Pericardium (tissue), 1 donor: ENCODE results near the gene FOLR2.

GRCh38 chr11:71804634-71804878, 28.4 kb upstream of the DEFB108B start:
- RRBS = no CpG with 5 or more reads among the region's 1 CpG

DNA sequence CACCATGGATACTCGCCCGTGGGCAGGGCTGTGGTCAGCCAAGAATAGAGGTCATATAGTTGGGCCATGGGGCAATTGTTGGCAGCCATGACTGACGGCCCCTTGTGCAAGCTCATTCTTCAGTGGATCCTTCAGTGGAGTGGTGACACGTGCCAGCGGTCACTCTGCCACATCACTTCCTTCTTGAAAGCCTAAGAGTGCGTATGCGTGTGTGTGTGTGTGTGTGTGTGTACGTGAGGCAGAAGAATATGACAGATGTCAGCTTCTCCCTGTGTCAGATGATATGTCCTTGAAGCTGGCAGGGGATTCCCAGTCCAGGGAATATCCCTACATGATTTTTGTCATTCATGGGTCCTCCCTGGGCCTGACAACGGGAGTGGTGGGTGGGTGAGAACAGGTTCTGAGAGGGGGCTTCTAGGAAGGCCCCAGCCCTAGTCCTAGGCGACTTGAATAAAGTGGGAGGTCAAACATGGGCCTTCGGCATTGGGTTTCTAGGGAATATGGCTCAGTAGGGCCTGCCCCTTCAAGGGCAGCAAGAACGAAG, 1.6 kb upstream of the IL18BP start:
- RRBS = no CpG with 5 or more reads among the region's 12 CpGs

DNA sequence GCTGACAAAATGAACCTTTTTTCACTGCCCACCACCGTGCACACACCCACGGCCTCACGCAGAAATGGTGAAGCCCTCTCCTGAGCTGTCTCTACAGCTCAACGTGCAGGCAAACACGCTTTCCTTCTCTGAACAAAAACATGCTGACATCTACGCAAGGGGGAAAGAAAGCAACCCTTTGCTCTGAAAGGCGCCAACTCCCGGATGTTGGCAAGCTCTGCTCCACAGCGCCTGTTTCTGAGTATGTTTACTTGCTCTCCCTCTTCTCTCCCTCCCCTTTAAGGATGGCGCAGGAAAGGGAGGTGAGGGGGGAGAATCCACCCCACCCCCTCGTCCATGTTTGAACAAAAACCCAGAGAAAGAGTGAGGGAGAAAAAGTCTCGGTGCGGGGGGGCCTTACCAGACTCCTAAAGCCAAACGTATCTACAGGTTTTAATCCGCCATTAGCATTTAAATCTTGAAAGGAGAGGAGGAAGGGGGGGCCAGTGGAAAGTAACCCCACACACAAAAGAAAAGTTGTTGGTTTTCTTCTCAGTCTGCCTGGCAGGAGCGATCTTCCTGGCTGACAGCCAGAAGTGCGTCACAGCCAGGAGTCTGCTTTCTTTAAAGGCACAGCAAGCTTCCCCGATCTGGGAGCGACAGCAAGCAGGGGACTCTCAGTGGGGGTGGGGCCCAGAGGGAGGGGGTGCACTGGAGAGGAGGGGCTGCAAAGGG, 39.6 kb downstream of the NUMA1 start:
- RRBS = no CpG with 5 or more reads among the region's 19 CpGs

GRCh38 chr11:72058286-72058992, 21.9 kb downstream of the NUMA1 start:
- RRBS = no CpG with 5 or more reads among the region's 3 CpGs

DNA sequence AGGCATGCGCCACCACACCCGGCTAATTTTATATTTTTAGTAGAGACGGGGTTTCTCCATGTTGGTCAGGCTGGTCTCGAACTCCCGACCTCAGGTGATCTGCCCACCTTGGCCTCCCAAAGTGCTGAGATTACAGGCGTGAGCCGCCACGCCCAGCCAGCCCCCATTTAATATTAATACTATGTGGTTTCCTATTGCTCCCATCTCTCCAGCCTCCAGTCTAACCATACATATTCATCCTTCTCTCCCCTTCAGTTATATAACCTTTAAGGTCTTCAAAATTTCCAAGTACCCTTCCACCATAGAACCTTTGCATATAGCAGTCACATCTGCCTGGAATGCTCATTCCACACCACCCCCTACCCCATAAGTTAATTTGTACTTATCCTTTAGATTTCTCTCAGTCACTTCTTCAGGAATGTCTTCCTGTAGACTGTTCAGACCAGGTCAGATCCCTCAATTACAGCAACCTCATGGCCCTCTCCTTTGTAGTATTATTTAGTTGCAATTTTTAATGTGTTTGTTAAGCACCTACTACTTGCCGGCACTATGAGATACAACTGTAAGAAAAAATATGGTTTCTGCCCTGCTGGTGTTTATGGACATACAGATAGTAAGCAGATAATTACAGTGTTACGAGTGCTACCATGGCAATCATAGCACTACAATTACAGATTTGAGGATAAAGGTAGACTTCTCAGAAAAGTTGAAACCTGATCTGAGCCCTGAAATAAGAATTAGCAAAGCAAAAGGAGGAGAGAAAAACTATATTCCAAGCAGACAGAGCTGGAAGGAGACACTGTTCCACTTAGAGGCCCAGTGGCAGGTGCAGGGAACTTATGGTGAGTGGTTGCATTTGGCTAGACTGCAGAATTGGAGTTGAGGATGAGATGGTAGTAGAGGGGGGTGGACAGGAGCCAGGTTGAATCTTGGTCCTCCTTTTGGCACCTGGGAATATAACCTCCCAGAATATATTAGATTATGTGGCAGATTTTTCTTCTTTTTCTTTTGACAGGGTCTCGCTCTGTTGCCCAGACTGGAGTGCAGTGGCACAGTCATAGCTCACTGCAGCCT, 2.7 kb downstream of the LRRC51 start:
- RRBS = no CpG with 5 or more reads among the region's 11 CpGs

GRCh38 chr11:72114666-72114935, 2.1 kb upstream of the ANAPC15 start:
- RRBS = no CpG with 5 or more reads among the region's 1 CpG

GRCh38 chr11:72124444-72124904, 11.1 kb upstream of the FOLR3 start:
- RRBS = no CpG with 5 or more reads among the region's 6 CpGs

DNA sequence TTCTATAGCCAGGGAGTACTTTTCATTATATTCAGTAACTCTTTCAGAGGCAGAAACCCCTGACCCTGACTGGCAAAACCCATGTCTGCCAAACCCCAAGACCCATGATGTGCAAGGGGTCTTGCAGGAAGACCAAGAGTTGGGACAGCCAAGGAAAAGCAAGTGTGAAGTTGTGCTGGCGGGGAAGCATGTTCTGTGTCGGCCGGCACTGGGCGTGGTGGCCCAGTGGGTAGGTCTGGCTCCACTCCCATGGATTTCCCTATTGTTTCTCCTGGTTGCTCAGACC, 17.8 kb upstream of the FOLR1 start:
- RRBS = no CpG with 5 or more reads among the region's 4 CpGs

DNA sequence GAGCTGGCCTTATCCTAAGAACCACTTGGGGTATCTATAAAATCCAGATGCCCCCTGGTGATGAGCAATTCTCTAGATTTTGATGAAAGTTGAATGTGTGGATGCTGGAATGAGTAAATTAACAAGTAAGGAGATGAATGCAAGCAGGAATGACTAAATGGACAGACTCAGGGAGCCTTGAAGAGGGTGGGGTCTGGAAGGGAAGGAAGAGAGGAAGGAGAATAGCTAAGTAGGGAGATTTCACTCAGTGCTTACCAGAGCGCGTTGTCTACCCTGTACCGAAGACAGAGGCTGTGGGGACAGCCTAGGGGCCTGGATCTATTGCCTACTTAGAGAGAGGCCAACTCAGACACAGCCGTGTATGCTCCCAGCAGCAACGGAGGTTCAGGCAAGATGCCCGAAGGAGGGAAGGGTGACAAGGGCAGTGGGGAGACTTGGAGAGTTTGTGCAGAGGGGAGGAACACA, at the start of gene FOLR2:
TSS of gene FOLR2 (plus strand) at position 257 of the 465 bp plus-strand sequence.
- RRBS = no CpG with 5 or more reads among the region's 6 CpGs

GRCh38 chr11:72239379-72240421, 4.3 kb downstream of the PHOX2A start:
- RRBS = 1% methylated on average over 17 of the region's 88 CpGs

GRCh38 chr11:72592006-72592508, 82.2 kb downstream of the PDE2A start:
- RRBS = no CpG with 5 or more reads among the region's 7 CpGs

DNA sequence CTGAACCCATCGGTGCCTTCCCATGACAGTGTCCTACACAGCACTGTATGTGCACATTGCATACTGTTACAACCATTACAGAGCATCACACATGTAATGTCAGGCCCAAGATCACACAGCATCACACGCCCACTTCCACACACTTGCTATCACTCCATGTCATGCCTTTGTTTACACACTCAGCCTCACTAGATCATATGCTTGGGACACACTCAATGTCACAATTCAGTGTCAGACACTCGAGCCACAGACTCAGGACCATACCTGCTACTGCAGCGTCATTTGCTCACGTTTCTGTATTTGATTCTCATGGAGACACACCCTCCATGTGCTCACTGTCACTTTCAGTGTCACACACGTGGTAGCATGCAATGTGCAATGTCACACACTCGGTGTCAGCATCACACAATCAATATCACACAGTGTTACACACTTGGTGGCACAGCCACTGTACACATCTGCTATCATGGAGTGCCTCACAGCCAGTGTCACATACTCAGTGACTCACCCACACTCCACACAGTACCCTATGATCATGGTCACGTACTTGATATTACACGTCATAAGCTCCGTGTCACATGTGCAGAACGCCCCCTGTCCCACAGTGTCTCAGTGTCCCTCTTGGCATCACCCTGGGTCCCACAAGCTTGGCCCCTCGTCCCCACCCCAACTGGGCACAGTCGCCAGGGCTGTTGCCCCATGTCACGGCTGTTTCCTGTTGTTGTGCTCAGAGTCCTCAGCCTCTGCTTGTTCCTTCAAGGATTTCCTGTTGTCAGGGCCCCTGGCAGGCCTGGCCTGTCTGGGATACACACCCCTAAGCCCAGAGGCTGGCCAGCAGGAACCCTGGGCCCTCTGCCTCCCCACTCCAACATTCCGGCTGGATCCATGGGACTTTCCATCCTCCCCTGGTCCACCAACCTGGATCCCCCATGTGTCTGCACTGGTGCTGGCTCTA, 49.6 kb downstream of the PDE2A start:
- RRBS = 56% methylated on average over 1 of the region's 15 CpGs

GRCh38 chr11:72639375-72639880, 34.8 kb downstream of the PDE2A start:
- RRBS = no CpG with 5 or more reads among the region's 15 CpGs

GRCh38 chr11:72677874-72678817, 3.9 kb upstream of the PDE2A start:
- RRBS = no CpG with 5 or more reads among the region's 13 CpGs

- RRBS = no CpG with 5 or more reads among the region's 5 CpGs
These were observed 26.0 kb upstream of the PDE2A start for GRCh38 chr11:72700159-72700774.

DNA sequence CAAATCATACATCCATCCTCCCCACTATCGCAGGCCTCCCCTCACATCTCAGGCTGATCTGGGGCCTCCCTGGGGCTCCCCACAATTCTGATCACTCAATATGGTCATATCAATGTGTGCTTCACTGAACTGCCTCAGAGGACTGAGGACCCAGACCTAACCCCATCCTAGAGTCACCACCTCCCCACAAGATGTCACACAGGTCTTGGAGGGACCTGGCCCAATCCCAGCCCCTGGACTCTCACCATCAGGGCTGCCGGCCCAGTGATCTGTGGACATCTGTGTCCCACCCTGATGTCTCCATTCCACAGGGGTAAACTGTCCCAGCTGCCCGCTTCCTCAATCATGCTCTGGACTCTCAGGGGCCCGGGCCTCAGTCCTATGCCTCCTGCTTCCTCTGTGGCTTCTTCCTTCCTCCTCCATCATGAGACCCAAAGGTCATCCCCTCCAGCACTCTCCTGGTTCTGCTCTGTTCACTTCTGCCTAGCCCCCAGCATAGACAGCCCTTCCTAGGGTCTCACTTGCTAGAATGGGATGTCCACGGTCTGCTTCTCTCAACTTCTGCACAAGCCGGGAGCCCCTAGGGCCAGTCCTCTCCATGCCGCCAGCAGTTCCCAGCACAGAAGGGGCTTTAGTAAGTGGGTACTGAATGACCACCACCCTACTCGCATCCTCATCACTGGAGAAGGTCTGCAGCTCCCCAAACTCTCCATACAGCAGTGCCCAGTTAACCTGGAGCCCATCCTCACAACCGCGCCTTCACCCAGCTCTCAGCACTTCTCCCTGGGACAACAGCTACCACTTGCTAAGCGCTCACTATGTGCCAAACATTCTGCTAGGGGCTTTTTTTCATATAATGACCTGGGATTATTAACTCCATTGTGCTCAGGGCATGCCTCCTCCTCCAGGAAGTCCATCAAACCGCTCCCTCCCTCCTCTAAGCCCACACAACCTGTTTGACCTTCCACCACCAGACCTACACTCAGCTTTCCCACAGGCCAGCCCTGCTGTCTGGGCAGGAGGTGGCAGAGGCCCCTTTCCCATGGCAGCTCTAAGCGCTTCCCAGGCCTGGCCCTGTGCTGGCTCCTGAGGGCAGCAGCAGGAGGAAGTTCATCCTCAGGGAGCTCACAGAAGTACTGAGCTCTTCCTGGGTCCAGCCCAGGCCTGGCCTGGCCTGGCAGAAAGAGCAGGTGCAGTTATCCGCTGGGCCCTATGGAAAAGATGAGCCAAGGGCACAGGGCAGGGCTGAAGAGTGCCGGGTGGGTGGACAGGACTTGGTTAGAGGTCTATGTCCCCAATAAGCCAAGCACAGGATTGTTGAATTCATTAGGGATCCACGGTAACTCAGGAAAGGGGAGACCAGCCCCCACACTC, 31.8 kb downstream of the ARAP1 start:
- RRBS = 25% methylated on average over 2 of the region's 16 CpGs

DNA sequence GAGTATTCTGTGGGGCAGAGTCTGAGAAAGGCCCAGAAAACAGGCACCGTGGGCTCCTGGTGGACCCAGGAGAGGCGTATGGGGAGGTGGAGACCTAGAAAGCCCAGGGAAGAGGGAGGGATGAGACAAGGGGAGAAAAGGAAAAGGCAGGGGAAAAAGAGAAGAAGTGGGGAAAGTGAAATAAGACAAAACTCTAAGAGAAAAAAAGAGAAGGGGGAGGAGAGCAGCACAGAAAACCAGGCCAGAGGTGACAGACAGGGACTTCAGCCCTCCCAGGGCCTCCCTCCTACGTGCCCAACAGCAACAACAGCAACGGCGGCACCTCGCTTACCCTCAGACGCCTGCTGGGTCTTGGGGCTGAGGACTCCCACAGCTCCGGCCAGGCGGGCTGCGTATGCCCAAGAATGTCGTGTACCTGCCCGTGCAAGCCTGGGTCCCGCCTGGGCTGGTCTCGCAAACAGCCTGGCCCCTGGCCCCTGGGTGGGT, 30.6 kb downstream of the ARAP1 start:
- RRBS = no CpG with 5 or more reads among the region's 14 CpGs

DNA sequence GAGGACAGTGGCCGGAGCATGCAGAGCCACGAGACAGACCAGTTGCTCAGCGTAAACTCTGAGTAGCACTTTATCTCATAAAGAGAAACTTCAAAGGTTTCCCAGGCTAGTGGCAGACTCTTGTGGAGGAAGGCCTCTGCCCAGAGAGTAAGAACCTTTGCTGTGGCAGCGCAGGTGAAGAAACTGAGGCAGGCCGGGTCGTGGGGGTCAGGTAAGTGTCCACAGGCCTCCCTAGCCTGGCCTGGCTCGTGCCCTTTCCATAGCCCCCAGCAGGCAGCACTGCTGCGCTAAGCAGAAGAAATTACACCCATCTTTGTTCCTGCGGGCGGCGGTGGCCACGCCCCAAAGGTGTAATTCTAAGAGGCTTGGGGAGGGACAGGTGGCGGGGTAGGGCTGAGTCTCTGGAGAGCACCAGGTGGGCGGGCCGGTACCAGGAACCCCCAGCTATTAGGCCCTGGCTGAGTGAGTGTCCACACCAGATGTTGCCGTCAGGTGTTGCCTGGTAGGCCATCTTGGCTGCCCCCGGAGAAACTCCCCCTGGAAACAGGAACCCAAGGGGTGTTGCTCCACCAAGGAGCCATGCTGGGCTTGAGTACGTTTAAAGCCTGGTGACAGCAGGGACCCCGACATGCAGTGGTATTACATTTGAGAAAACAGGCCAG, 12.2 kb upstream of the ARAP1 start:
- RRBS = 50% methylated on average over 2 of the region's 19 CpGs

DNA sequence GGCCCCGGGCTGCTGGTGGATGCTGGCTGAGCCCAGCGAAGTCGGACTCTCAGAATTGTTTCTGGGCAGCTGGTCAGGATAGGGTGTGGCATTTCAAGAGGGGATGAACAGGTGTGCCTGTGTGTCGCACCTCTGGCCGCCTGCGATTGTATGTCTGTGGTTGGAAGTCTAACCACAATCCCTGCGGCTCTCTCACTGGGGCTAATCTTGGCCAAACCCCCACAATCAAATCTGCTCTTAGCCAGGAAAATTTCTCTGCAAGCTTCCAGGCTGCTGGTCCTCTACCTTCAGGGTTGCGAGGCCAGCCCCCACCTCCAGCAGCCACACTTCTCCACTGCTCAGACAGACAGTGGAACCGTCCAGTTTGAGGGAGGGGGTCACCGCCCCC, 897 bp downstream of the ATG16L2 start:
- RRBS = no CpG with 5 or more reads among the region's 10 CpGs

GRCh38 chr11:73239866-73240214, 21.8 kb downstream of the P2RY2 start:
- RRBS = no CpG with 5 or more reads among the region's 6 CpGs